ENCODE results near the gene RNF182.

DNA sequence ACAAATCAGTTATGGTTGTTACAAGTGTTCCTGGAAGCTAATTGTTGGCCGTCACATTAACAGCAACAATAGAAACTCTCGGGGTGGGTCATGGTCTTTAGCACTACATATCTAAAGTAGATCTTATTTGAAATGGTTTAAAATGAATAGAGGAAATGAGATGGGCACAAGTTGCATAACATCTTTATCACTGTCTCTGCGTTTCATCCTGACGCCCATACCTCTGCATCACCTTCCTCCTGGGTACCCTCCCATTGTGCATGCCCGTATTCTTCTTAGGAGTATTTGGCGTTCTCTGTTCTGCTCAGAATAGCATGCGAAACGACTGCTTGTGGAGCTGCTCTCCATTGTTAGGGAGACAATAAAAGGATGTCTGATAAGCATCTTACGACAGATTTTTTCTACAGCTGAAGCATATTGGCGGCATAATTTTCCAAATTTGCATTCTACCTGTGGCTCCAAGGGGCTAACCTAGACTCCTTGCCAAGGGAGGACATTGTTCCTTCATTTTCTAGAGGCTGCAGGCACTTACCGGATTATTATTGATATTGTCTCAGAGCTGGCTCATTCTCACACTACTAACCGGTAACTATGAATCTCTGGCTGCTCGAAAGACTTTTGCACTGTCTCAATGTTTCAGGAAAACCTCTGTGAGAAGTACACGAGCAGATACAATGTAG lies 118.6 kb downstream of the EDN1 start:
- RRBS, result no CpG with 5 or more reads among the region's 14 CpGs

DNA sequence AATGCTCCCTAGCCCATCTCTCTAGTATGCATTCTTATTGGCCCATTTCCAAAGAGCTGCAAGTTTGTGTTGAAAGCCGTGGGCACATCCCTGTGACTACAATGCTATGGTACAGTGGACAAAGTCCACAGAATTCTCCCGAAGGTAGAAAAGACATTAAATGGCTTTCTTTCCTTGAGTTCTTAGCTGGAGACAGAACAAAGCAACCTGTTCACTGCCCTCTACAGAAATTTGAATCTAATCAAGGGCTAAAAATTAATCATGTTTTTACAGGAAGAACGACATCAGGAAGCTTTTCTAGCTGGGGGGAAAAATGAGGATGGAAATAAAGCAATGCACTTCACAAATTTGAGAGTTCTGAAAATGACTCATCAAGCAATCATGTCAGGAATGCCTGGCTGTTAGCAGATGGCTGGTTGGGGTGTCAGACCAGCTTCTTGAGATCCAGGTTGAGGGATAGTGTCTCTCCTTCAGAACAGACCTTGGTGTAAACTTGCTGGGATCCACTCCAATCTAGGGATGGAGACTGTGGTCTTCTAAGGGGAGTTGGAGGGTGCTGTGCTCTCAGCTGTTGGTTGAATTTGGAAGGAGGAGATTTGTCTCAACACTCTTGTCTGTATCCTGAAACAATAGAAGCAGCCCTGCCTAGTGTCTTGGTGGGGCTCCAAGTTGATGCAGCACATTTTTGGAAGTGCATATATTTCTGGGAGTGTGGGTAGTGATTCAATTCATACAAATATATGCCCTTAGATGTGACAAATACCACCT lies 143.4 kb upstream of the PHACTR1 start:
- RRBS, result no CpG with 5 or more reads among the region's 3 CpGs

DNA sequence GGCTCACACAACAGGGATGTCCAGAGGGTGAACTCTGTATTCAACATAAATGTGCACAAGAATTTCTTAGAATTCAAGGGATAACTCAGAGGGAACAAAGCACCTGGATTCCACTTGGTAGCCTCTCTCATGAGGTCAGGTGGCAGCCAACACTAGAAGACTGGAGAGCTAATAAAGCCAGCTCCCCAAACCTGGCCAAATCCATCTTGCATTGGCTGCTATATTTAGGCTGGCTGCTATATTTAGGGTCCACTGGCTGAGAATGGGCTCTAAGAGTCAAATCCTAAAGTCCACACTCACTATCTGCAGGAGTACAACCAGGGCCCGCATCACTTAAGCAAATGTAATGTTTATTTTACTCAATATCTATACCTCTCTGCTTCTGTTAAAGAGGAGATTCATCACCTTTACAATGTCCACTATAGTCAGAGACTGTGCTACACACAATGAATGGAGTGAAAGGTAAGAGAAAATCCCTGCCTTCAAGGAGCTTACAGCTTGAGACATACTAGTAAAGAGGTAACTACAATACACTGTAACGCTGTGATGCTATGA lies 19.9 kb downstream of the TBC1D7 start:
- RRBS, result no CpG with 5 or more reads among the region's 2 CpGs

DNA sequence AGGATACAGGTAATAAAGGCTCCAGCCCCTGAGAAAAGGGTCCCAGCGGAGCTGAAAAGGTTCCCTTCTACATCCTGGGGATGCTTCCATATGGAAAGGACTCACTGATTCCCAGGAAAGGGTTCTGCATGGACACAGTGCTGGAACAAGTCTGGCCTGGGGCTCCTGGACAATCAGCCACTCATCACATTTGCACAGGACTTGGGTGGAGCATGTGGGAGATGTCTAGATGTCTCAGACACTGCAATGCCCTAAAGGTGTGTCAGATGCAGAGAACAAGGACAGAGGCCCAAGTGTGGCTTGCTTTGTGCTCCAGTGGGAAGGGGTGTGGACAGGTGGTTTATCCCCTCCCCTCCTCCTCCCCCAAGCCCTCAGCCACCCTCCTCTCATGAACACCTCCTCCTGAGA lies 53.1 kb upstream of the TBC1D7 start:
- RRBS, result no CpG with 5 or more reads among the region's 1 CpG

DNA sequence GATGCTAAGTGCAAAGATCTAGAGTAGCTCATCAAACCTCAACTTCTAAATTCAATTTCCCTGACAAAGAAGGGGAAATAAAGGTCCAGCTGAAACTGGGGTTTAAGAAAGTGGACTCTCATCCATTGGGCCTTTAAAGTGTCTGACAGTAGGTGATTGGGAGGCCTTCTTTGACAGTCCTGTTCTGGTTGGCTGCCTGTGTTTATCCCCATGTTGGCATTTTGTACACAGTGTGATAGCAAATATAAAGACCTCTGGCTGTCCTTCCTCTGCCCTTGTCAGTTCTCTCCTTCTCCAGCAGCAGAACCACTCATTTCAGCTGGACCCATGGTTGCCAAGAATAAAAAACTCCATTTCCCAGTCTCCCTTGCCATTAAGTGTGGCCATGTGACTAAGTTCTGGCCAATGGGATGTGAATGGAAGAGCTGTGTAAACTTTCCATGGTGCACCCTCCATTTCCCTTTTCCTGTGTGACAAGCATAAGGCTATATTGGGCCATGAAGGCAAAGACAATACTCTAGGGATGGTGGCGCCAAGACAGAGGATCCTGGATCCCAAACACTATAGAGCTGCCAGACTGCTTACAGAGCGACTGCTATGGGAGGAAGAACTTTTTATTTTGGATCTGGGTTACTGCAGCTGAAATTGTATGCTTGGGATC lies 78.4 kb upstream of the TBC1D7 start:
- RRBS, result no CpG with 5 or more reads among the region's 2 CpGs

DNA sequence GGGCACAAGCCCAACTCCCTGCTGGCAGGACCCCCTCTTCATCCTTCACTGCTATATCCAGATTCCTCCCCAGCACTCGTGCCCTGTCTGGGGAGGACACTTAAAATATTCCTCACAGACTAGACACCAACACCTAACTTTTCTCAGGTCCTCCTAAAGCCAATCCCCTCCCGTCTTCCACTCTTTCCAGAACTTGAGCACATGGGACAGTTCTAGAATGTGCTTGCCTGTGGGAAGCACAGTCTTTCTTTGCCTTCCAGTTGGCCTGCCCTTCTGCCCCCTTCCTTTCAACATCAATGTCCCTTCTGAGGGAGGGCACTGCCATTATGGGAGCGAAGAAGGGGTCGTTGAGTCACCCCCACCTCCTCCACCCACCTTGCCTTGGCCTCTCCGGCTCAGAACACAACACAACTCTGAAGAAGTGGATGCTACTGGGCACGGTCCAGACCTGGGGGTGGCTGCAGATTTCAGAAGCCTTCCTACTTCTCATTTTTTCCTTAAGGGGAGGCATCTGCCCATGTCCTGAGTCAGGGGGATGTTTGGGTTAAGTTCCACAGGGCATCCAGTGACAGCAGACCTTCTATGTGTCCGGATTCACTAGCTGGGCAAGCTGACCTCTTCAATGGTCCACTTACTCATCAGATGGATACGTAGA lies 72.2 kb downstream of the GFOD1 start:
- RRBS, result no CpG with 5 or more reads among the region's 8 CpGs

DNA sequence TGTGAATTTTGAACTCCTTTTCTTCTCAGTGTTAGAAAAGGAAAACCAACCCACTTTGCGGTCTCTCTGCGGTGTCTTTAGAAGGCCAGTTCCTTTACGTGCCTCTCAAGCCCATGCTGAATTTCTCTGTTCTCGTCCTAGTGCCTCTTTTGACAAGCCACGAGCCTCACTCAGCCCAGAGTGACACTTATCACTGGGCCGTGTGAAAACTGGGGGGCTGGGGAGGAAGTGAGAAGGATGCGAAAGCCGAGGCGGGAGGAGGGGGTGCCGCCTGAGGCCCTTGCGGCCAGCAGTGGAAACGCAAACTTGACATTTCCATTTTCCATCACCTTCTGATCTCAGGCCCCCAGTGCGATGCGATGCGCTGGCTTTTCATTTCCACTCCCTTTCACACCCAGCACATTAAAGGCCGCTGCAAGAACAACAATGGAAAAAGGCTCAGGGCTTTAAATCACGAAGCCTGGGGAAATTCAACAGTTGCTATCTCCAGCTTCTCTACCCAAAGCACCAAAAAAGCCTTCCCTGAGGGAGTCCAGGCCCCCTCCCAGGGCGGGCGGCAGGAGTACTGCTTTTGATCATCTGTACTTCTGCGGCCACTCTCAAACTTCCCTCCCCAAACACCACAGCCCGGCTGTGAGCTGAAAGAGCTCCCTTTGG lies 59.1 kb downstream of the GFOD1 start:
- RRBS, result no CpG with 5 or more reads among the region's 21 CpGs

- RRBS, result no CpG with 5 or more reads among the region's 3 CpGs
Measured at GRCh38 chr6:13528629-13529066, 41.2 kb upstream of the GFOD1 start.

- RRBS, result no CpG with 5 or more reads among the region's 4 CpGs
Measured at GRCh38 chr6:13642428-13642867, 27.3 kb downstream of the NOL7 start.

DNA sequence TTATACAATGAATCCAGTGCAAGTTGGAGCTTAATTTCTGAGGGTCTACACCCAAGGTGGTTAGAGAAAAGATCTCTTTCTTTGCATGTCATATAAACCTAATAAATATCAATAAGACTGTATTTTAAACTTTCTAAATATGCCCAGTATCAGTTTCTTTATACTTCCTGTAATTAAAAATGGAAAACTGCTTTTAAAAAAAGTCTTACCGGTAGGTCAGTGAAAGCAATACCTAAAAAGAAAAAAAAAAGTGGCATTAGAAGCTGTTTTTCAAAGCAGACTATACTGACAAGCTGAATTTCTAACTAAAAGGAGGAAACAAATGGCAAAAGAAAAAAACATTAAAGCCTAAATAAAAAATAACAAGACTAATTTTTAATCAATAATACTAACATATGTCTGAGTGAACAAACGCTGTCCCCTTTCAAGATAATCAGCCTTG lies 37.3 kb downstream of the NOL7 start:
- RRBS, result no CpG with 5 or more reads among the region's 2 CpGs

DNA sequence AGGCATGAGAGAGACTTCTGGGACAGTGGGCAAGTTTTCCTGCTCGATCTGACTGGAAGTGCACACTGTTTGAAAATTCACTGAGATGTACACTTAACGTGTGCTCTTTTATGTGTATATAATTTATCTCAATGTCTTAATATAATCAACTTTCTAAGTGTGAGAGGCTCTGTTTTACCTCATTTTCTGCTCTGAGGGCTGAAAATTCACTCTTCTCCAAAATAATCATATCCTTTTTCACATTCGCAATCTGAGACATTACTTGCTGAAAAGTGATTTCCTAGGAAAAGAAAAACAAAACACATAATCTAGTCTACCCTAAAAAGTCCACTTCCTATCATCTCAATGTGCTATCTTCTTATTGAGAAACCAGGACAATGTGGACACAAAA lies 13.3 kb downstream of the MCUR1 start:
- RRBS, result no CpG with 5 or more reads among the region's 3 CpGs

DNA sequence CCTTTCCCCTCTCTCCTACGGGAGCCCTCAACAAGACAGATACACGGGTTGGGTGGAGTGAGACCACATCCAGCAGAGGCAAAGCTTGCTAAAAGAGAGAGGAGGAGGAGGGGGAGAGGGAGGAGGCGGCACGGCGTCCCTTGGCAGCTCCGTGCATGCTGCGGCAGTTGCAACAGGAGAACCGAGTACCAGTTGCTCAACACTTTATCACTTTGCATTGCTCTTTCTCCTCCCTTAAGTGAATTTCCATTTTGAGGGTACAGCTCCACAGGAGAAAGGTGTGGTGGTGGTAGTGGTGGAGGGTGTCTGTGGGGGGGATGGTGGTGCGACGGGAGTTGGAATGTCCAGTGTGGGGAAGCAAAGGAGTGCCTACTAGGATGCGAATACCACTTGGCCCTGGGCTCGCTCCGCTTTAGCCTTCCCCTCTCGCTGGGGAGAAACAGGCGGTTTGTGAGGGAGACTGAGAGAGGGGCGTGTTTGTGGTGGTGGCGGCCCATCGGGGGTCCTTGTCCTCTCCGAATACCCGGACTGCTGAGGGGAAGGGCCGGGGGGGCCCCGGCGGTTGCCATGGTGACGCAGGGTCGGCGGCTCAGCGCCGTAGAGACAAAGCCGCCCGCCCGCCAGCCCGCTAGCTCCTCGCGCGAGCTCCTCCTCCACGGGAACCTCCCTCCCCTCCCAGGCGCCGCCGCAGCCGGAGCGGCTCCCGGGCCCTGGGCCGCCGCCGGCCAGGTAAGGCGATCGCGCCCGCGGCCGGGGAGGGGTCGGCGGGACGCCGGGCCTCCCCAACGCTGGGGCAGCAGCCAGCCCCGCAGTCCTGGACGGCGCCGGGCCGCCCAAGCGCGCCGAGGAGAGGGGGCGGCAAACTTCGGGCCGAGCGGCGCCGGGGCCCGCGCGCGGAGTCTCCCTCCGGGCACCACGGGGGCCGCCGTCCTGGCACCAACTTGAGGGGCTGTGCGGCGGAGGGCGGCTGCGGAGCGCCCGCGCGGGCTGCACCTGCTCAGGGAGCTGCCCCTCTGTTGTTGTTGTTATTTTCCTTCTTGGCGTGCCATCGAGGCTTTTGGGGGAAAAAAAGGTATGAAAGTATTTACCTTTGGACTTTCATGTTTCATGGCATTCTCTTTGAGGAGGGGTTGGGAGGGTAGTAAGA lies at the start of gene RNF182:
TSS of gene RNF182 (plus strand) at position 658 of the 1,147 bp plus-strand sequence.
- RRBS, result 14% methylated on average over 11 of the region's 88 CpGs

DNA sequence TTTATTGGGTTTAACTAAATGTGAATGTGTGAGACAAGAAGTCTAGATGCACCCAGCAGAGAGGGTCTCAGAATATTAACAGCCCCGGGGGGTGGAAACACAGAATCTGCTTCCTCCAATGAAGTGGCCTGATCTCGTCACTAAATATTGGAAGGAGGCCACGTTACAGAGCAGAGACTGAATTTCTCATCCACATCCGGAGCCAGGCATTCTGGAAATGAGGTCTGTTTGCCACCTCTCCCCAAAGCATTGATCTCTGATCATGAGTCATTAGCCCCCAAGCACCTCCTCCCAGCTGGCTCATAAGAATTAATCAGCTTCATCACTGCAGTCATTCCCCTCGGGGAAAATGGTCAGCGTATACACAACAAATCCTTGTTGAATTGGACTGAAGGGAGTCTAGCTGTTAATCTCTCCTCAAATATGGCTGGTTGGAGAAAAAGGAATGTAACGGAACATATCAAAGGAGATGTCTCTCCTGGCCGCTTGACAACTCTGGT lies 76.5 kb downstream of the RNF182 start:
- RRBS, result no CpG with 5 or more reads among the region's 8 CpGs

DNA sequence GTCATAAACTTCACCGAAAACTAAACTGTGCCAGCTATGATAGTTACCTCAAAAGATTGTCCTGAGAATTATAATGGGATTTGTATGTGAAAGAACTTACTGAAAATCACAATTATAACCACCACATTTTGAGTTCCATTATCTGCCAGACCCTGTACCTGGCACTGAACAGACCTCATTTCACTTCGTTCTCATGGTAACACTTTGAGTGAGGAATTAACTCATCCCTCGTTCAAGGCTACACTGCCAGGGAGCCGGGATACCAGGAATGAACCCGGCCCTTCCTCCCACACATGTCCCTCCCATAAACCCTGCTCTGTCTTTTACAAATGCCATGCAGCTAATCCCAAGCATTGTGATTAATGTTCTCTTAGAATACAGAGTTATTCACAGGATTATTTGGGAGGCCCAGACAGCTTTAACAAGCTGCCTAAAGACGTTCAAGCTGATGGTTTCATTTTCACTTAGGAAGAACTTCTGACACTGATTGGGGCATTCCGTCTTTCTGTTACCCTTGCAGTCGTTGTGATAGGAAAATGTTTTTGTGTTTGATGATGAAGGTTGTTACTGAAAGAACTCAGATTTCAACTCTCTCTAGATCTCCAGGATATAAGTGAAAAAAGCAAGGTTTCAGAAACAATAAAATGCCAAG lies 42.5 kb upstream of the CD83 start:
- RRBS, result no CpG with 5 or more reads among the region's 8 CpGs

DNA sequence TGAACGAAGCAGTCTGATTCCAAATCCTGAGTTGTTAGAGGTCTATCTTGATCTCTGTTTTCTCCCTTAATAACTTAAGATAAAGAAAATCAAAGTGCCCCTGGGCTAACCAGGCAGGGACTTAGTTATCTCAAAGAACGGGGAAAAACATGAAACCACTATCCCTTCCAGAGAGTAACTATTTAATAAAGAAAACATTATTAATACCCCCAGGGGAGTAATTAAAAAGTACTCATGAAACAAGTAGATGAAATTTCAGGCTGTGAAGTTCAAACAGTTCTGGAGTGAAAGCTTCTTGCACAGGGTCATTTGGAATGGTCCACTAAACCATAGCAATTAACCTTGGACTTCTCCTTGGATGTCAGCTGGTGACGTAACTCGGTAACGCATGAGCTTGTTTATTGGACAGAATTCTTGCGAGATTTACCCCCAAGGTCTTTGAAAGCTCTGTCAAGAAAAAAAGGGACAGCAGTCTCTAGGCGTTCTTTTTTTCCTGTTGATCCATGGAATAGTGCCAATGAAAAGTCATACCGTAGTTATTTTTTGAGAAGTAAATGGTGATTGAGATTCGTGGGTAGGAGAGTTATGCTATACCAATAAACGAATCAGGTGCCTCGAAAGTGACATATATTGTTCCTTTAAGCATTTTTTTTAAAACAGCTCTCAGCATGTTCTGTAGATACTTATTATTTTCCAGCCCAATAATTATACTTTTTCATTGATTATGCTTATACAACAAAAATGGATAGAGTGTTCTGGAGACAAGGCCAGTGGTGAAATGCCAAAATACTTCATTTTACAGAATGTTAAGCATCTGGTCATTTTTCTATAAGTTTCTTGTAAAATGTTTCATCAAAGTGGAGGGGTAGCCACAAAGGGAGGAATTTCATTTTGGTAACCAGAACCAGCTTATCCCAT lies 2.3 kb downstream of the CD83 start:
- RRBS, result no CpG with 5 or more reads among the region's 11 CpGs

DNA sequence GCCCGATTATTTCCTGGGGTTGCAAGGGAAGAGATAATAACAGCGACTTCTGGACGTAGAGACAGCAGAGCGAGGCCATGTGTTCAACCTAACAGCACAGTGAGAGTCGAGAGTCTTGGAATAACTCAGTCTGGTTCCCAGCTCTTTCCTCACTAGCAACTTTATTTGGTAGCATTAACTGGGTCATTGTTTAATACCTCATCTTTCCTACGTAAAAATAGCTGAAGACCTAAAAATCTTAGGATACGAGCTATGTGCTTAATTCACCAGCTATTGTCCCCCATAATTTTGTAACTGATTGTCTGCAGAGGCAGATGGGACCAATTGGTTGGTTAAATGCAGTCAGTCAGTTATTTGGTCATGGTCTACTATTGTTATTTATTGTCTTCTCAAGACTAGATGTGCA lies 21.3 kb downstream of the CD83 start:
- RRBS, result no CpG with 5 or more reads among the region's 7 CpGs

- RRBS, result no CpG with 5 or more reads among the region's 7 CpGs
Measured at GRCh38 chr6:14717187-14717742, 528.6 kb upstream of the JARID2 start.

DNA sequence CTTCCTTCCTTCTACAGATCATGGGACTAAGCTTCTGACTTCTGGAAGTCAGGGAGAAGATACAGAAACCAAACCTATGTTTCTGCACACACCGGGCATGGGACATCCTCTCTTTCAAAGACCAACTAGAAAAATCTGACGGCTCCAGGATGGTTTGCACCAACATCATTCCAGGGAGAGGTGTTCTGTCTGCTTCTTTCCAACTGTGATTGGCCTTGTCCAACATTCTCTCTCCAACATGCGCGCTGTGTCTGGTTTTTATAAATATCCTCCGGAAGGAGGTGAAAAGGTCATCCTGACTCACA lies 475.5 kb upstream of the JARID2 start:
- RRBS, result no CpG with 5 or more reads among the region's 5 CpGs

GRCh38 chr6:14815633-14816469 lies 430.0 kb upstream of the JARID2 start:
- RRBS, result no CpG with 5 or more reads among the region's 12 CpGs

DNA sequence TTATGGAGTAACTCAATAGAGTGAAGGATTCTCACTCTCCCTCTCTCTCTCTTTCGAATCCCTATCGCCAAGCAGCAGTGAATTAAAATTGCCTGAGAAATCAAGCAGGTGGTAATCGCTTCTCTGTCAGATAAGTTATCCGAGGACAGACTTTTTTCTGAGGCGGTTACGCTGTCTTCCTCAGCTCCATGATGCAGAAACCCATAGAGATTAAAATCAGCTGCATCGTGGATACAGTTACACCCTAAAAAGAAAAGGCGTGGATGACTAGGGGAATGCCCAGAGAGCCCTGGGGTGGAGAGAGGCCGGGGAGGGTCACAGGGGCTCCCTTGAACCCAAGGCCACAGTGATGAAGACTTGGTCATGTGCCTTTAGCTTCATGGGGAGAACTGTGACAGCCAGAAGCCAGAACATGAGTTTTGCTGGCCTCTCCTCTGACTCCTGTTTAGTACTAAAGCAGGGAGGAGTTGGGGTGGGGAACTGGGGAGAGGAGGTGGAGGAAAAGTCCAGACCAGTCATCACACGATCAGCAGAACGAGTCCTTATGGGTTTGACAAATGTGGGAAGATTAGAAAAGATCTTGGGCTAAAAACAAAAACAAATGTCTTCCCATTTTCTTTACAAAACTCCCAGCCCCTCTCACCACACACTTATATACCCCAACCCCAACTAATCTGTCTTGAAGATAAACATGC lies 138.7 kb upstream of the JARID2 start:
- RRBS, result no CpG with 5 or more reads among the region's 11 CpGs

Measured in Jurkat, Clone E6-1 (cell line).